H9 (cell line): Measurements from ENCODE around the genes PLPP1 and MAP3K1.

GRCh38 chr5:54520989-54521351, 3.4 kb downstream of the SNX18 start:
- PRO-cap: no peak

- PRO-cap: no peak
Observed at GRCh38 chr5:54543991-54544729, 26.6 kb downstream of the SNX18 start.

GRCh38 chr5:54587286-54587760, 69.8 kb downstream of the SNX18 start:
- PRO-cap: no peak

DNA sequence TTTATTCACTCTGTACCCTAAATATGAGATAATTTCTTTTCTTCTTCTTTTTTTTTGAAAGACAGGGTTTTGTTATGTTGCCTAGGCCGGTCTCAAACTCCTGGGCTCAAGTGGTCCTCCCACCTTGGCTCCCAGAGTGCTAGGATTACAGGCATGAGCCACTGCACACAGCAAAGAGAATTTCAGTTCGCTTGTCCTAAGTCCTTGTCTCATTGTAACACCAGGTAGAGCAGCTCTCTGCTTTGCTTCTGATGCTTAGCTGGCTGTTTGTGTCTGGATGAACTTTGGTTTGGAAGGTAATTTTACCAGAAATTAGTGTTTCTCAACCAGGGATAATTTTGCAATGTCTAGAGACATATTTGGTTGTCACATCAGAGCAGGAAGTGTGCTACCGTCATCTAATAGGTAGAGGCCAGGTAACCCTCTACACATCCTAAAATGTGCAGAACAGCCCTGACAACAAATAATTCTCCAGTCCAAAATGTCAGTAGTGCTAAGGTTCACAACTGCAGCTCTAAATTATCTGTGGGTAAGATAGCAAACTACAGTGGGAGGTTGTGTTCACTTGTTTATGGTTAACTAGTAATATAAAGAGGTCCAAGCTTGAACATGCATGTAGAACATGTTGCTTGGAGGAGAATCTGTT, 108.8 kb downstream of the SNX18 start:
- PRO-cap: no peak

DNA sequence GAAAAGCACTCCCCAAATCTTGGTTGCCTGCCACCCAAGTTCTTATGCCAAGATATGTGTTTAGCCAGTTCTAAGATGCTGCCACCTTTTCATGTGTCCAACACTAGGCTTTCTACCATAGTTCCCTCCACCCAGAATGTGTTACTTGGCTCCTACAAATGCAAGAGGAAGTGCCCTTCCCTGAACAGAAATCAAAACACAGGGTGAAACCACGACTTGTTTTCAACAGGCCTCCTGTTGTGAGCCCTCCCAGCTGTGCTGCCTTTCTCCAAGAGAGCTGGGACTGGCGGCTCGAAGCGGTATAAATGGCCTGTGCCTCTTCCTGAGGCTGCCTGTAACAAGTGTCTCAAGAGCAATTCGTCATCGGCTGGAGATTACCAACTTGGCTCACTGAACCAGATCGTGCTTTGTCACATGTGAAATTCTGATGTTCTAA, 129.1 kb downstream of the SNX18 start:
- PRO-cap: no peak

DNA sequence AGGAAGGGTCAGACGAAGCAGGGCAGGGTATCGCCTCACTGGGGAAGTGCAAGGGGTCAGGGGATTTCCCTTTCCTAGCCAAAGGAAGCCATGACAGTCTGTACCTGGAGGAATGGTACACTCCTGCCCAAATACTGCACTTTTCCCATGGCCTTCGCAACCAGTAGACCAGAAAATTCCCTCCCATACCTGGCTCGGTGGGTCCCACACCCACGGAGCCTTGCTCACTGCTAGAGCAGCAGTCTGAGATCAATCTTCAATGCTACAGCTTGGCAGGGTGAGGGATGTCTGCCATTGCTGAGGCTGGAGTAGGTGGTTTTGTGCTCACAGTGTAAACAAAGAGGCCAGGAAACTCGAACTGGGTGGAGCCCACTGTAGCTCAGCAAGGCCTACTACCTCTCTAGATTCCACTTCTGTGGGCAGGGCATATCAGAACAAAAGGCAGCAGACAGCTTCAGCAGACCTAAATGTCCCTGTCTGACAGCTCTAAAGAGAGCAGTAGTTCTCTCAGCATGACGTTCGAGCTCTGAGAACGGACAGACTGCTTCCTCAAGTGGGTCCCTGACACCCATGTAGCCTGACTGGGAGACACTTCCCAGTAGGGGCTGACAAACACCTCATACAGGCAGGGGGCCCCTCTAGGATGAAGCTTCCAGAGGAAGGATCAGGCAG, 5.6 kb upstream of the GZMA start:
- PRO-cap: no peak

GRCh38 chr5:55205865-55206347, 21.2 kb downstream of the MCIDAS start:
- PRO-cap: no peak

DNA sequence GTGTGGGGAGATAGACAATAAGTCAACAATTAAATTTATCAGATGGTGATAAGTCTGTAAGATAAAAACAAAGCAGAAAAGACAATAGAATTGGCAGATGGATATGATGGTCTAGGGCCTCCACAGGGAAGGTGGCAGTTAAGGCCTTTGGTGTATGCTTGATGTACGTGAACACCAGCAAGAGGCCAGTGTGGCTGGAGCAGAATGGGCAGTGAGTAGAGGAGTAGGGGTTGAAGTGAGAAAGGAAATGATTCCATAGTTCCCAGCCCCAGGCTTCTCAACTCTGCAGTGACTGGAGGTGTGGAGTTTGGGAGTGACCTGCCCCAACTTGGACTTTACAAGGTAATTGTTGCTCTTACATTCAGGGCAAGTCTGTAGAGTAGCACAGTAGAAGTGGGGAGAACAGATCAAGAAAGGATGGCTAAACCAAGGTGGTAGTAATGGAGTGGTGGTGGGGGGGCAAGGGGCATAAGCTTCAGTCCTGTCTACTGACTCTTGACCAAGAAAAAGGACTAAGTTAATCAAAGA, 111.4 kb downstream of the PLPP1 start:
- PRO-cap: no peak

GRCh38 chr5:55516105-55516705, 18.6 kb downstream of the PLPP1 start:
- PRO-cap: no peak

GRCh38 chr5:55534150-55535122, at the start of gene PLPP1:
Gene PLPP1, minus strand, starts transcription at chr5:55534964.
- PRO-cap: bidirectional peak, plus-strand start at chr5:55534315, minus-strand start at chr5:55534214; bidirectional peak, plus-strand start at chr5:55534855, minus-strand start at chr5:55534964; bidirectional peak, plus-strand start at chr5:55535183, minus-strand start at chr5:55535044

DNA sequence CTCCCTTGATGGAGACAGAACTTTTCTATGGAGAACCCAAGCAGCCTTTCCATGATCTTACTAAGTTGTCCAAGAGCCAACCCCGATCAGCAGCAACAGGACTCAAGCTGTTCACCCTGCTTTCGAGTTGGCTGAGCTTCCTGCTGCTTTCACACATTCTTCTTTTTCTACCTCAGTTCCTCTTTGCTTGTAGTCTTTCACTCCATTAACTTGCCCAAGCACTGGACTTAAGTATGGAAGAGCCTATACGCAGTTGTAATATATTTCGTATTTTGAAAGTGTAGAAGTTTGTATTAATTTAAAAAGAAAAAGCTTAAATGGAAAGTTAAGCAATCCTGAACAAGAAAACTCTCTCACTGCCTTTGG, 59.3 kb downstream of the IL6ST start:
- PRO-cap: no peak

DNA sequence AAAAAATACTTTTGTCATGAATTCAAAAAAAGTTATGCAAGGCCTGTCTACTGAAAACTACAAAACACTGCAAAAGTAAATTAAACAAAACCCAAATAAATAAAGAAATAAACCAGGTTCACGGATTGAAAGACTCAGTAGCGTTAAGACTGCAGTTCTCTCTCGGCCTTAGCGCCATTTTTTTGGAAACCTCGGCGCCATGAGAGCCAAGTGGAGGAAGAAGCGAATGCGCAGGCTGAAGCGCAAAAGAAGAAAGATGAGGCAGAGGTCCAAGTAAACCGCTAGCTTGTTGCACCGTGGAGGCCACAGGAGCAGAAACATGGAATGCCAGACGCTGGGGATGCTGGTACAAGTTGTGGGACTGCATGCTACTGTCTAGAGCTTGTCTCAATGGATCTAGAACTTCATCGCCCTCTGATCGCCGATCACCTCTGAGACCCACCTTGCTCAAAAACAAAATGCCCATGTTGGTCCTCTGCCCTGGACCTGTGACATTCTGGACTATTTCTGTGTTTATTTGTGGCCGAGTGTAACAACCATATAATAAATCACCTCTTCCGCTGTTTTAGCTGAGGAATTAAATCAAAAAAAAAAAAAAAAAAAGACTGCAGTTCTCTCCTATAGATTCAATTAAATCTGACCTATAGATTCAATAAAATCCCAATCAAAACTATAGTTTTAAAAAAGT, 50.2 kb downstream of the IL6ST start:
- PRO-cap: no peak

DNA sequence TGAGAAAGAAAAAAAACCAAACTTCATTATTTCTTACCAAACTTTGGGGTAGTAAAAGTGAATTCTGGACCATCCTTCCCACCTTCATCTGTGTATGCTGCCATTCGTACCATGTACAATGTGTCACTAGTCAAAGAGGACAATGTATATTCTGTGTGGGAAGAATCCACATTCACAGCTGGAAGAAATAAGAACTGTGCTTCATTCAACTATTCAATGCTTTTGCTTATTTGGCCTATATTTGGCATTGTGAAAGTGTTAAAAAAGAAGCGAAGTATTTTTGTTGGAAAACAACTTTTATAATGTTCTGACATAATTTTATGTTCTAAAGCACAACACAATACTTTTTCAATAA, 43.4 kb downstream of the IL6ST start:
- PRO-cap: no peak

DNA sequence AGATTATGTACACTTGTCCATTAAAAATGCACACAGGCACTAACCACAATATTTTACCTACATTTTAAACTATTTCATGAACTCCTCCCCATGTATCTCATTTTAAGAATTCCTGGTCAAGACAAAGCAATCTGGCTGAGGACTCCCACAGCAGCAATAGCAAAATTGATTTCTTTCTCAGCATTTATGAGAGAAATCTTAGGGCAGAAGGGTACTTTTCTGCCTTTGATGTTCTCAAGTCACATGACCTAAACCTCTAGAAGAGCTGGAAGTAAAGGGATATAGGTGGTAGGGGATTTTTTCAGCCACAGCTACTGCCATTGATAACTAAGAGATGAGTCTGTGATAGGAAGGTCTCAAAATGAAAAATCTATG, 35.7 kb downstream of the IL6ST start:
- PRO-cap: no peak

- PRO-cap: no peak
Observed at GRCh38 chr5:56097947-56098284, 103.2 kb upstream of the IL6ST start.

- PRO-cap: no peak
Observed at GRCh38 chr5:56116452-56117310, 116.4 kb downstream of the ANKRD55 start.

- PRO-cap: no peak
Observed at GRCh38 chr5:56126394-56126909, 106.7 kb downstream of the ANKRD55 start.

DNA sequence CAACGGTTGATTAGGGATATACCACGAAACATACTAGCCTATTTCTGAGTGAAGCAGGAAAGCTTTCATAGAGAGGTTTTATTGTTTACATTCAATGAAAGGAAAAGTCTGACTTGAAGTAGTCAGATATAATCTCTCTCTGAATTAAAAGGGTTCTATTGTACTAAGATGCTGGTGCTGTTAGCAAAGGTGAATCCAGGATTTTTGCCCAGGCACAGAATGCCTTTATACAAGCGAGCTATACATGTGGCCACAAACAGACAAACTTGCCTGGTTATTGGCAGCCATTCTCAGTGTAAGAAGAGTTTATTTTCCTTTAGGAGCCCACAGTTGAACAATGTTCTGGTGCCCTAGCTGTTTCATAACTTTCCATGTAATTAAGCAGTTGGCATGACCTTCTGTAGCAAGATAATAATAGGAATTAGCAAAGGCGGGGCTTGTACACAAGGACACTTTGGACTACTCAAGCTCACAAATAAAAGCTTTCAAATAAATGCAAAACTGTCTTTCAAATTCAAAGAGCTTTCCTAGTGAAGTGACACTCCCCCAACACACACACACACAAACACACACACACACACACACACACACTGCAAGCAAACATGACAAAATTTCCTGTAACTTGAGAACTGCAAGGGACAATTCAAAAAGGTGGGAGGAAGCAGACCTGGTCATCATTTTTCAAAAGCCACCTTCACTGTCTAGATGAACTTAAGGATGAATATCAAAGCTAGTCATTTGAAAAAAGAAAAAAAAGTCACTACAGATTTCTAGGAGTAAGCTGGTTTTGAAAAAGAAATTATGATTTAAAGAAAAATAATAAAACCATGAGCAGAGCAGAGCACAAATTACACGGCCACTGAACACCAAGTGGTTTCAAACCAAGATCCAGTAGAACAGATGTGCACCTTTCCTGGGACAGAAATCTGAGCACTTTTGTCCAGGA, 198.6 kb upstream of the MAP3K1 start:
- PRO-cap: no peak

DNA sequence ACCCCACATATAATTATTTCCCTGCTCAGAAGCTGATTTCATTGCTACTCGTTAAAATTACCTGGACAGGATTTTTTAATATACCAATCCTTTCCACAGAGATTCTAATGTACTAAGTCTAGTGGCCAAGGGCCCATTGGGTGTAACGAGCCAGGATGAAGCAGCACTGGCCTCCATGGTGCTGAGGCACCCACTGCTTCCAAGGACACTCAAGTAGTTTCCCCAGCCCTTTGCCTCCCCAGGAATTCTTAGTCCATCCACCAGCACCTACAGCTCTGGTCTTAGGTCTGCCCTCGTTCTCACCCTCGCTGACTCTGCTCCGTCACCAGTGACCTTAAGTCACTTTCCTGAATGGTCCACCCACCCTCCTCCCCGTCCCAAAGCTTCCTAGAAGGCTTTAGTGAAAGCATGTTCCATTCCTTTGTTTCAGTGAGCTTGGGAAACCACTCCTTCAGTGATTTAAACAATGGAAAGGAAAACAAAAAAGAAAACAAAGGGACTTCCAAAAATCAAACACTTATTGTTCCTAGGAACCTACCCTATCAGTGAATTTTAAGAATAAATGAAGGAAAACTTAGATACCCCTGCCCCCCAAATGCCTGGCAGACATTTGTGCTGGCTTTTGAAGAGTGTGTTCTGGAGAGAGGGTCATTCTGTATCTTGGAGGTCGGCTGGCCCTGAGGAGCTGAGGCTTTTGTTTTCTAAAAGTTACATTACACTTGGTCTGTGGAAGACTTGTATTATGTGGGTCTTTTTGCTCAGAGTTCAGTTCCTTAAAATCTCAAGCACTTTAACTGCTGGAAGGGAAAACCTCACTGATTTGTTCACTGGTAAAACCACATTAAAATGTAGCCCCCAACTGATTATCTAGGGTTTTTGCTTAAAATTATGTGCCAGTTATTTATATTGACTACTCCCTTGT, 54.5 kb upstream of the MAP3K1 start:
- PRO-cap: no peak

DNA sequence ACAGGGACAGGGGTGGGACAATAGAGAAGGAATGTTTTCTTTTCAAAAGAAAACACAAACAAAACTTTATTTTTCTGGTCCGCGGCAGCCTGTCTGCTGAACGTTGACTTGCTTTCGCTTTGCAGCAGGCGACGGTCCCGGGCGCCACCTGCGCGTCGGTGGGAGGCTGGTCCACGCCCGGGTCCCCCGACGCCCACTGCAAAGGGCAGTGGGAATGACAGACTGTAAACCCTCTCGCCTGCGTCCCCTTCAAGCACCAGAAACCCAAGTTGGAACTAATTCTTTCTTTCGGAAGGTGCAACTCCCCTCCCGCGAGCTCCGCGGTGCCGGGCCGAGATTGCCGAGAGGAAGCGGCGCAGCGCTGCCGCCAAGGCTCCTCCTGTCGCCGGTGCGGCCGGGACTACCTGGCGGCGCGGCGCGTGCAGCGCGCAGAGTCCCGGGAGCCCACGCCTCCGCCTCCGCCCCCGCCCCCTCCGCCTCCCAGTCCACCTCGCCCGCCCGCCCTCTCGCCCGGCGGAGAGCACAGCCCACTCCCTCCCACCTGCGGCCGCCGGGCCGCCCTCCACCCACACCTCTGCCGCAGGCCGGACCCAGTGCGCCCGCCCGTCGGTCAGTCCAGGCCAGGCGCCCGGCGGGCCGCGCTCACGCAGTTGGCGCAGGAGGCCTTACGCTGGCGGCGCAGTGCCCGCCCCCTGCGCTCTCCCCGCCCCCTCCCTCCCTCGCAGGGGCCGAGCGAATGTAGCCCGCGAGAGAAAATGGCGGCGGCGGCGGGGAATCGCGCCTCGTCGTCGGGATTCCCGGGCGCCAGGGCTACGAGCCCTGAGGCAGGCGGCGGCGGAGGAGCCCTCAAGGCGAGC, at the start of gene MAP3K1:
MAP3K1 (plus strand) TSS at position 731 of the 857 bp plus-strand sequence.
- PRO-cap: bidirectional peak, plus-strand start at position 348 of the sequence, minus-strand start at position 346 of the sequence; bidirectional peak, plus-strand start at position 741 of the sequence, minus-strand start at position 402 of the sequence